NCI-H460 (cell line): ENCODE measurements around a stretch of chr21.

DNA sequence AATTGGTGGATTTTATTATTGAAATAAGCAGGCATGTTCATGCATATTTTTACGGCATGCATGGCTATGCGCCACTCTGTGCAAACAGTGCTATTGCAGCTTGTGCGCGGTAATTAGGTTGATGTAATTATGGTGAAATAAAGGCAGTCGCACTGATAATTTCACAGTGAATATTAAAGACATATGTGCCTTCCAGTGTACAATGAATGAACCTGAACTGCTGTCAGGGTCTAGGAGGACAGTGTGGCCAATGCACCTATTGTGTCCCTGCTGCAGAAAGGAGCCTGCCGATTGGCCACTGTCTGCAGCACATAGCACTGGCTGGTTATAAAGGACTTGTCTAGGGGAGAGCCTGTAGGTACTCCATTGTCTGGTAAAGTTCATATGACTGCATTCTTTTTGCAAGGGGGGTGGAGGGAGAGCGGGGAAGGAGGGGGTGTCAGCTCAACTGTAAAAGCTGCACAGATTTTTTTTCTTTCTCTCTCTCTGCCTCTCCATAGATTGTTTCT lies 340.5 kb downstream of the USP25 start:
RAMPAGE:
- cytosol, long total RNA = no peak
- long total RNA = no peak
- nucleus, long total RNA = no peak

DNA sequence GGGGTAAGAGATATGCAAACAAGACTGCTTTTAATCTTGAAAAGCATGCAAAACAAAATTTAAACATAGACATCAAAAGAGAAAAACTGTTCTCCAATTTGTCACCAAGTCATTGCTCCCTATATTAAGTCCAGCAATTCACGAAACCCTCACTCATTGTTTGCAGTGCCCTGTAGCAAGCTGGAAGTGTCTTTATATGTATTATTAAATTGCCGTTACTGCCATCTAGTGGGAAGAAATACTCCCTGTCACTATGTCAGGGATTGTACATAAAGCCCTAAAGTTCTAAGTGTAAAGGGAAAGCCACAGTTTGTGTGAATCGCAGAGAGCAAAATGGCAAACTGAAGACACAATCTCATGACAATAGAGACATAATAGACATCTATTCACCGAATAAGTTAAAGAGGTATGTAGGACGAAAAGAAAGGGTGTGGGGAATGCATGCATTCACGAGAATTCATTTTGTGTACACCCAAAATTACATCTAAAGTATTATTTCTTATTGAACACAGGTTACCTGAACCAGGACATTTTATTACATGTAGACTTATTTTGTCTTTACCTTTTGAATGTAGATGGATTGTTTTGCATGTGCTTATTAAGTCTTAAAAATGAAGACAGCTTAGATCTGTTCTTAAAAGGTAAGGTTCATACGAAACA lies 600.7 kb downstream of the USP25 start:
RAMPAGE:
- cytosol, long total RNA = no peak
- long total RNA = no peak
- nucleus, long total RNA = no peak

RAMPAGE:
- cytosol, long total RNA = no peak
- long total RNA = no peak
- nucleus, long total RNA = no peak
These were observed 809.1 kb downstream of the USP25 start for GRCh38 chr21:16538956-16539203.

GRCh38 chr21:16718772-16719265 lies 794.0 kb upstream of the CXADR start:
RAMPAGE:
- cytosol, long total RNA = no peak
- long total RNA = no peak
- nucleus, long total RNA = no peak

GRCh38 chr21:17612011-17612396 lies 697 bp downstream of the BTG3 start:
RAMPAGE:
- cytosol, long total RNA = no peak
- long total RNA = no peak
- nucleus, long total RNA = no peak

GRCh38 chr21:17781844-17782460 lies 37.2 kb downstream of the C21orf91 start:
RAMPAGE:
- cytosol, long total RNA = no peak
- long total RNA = no peak
- nucleus, long total RNA = no peak

DNA sequence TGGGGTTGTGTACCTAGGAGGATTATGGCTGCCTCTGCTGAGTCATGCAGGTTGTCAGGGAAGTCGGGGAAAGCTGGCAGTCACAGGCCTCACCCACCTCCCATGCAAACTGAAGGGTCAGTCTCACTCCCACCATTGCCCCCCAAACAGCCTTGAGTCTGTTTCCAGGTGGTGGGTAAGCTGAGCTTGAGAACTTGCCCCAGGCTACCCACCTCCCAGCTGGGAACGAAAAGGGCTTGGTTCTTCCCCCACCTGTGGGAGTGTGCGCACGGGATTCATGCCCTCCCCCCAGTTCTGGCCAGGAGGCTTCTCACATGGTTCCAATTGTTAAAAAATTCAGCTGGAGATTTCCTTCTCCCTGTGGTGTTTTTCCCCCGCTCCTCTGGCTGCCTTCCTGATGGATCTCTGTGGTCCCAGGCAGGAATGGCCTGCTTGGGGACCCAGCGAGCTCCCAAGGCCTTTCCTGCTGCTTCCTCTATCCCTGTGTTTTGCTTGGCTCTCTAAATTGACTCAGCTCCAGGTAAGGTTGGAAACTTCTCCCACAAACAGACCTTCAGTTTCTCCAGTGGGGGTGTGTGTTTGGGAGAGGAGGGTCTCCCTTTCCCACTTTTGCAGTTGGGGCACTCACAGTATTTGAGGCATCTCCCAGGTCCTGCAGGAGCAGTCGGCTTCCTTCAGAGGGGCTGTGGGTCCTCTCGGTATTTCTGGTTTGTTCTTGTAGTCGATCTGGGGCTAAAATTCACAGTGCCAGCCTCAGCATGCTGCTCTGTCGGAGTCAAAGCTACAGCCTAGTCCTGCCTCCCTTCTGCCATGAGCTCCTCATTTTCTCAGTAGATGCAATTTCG lies 82.0 kb upstream of the C21orf91 start:
RAMPAGE:
- cytosol, long total RNA = no peak
- long total RNA = no peak
- nucleus, long total RNA = no peak

RAMPAGE:
- cytosol, long total RNA = no peak
- long total RNA = no peak
- nucleus, long total RNA = no peak
These were observed 139.2 kb upstream of the C21orf91 start for GRCh38 chr21:17958425-17958723.

GRCh38 chr21:18832914-18833518 lies 429.4 kb upstream of the TMPRSS15 start:
RAMPAGE:
- cytosol, long total RNA = no peak
- long total RNA = no peak
- nucleus, long total RNA = no peak

GRCh38 chr21:19345175-19345517 lies 941.6 kb upstream of the TMPRSS15 start:
RAMPAGE:
- cytosol, long total RNA = no peak
- long total RNA = no peak
- nucleus, long total RNA = no peak

DNA sequence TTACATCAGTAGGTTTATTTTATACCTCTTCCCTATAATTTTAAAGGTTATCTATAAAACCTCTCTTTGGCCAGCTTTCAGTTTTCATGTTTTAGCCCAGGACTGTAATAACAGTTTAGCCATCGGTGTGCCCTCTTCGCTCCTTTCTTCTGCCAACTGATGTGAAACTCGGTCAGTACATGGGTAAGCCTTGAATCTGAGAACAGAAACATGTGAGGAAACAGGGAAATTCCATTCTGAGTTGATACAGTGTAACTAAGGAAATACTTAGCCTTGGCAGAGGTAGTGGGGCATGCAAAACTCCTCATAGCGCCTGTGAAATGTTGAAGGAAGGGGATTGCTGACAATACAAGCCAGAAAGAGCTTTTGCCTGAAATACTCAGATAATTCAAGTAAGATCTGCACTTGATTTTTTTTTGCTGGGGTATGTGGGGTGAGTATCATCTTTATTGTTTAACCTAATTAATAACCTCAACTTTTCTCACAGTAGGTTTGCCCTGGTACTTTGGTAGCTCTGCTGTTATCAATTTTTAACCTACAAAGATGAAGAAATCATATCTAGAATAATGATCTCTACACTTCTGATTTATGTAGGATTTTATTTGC lies 465.3 kb downstream of the NCAM2 start:
RAMPAGE:
- cytosol, long total RNA = no peak
- long total RNA = no peak
- nucleus, long total RNA = no peak

DNA sequence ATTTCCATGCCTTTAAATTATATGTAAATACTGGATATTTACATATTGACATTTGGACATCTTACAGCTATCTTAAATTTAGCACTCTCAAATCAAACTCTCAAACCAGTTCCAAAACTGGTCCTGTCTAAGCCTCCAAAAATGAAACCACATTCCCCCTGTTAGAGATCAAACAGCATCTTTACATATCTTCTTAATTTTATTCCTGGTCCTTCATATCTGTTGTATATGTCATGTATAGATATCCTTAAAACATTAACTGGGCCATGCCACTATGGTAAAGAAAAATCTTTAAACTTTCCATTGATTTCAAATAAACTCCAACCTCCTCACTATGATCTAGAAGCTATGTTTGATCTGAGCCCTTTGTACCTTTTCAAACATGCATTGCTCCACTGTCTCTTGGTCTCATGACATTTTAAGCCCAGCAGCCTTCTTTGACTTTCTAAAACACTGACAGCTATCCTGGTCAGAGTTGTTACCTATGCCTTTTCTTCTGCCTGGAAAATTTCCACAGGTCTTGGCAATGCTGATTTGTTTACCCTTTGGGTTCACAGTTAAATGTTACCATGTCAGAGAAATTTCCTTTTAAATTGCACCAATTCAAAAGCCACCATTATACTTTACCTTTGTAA lies 1064.1 kb downstream of the NCAM2 start:
RAMPAGE:
- cytosol, long total RNA = no peak
- long total RNA = no peak
- nucleus, long total RNA = no peak

GRCh38 chr21:24734729-24734928 lies 872.7 kb downstream of the MRPL39 start:
RAMPAGE:
- cytosol, long total RNA = no peak
- long total RNA = no peak
- nucleus, long total RNA = no peak

RAMPAGE:
- cytosol, long total RNA = no peak
- long total RNA = no peak
- nucleus, long total RNA = no peak
These were observed 149.8 kb downstream of the MRPL39 start for GRCh38 chr21:25457377-25457935.

RAMPAGE:
- cytosol, long total RNA = no peak
- long total RNA = no peak
- nucleus, long total RNA = no peak
These were observed 1.4 kb downstream of the GABPA start for GRCh38 chr21:25736109-25736685.

DNA sequence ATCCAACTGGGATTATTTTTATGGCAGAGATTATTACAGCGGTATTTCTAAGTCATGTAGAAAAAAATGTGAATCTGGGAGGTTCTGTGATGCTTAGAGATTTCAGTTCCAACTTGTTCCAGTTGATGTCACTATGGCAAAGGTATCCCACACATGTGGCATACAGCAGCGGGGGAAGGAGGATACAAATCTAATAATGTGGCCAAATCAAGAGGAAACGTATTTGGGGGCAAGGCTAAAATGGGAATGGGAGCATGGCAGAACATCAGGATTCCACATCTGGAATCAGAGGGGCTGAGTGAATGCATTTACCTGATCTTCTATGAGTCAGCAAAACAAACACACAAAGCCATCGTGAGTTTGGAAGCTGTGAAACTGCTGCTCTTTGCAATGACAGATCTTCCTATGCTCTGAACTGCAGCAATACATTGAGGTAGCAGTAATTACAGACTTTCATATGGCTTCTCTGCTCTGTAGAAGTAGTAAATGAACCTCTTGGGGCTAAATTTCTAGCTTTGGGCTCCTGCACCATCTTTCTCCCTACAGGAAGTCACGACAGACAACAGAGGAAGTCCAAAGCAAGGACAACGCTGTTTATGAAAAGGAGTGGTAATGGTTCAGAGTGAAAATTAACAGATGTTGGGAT lies 55.5 kb downstream of the GABPA start:
RAMPAGE:
- cytosol, long total RNA = no peak
- long total RNA = no peak
- nucleus, long total RNA = no peak

RAMPAGE:
- cytosol, long total RNA = no peak
- long total RNA = no peak
- nucleus, long total RNA = no peak
These were observed 95.7 kb downstream of the GABPA start for GRCh38 chr21:25830466-25830969.

RAMPAGE:
- cytosol, long total RNA = no peak
- long total RNA = no peak
- nucleus, long total RNA = no peak
These were observed 200.1 kb downstream of the APP start for GRCh38 chr21:25970269-25971019.

RAMPAGE:
- cytosol, long total RNA = no peak
- long total RNA = no peak
- nucleus, long total RNA = no peak
These were observed 195.5 kb downstream of the APP start for GRCh38 chr21:25975132-25975433.

DNA sequence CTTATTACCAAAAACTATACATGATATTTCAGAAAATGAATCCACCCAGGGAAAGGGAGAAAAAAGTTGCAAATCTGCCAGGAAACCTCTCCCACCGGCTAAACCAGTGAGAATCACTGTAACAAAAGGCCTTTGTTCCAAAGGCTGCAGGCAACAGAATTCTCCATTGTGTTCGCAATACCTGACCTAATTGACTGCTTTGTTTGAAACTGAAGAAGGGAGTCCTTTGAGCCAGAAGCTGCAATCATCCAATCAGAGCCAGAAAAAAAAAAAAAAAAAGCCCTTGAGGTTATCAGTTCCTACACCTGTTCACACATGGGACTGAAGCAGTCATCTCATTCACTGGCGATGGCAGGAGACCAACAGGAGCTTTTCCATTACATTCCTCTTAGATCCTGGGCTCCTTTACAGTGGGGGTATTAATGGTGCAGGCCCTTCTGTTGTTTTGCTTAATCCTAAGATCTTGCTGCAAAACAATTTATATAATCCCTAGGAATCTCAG lies 172.4 kb downstream of the APP start:
RAMPAGE:
- cytosol, long total RNA = no peak
- long total RNA = no peak
- nucleus, long total RNA = no peak